Right atrium auricular region (tissue), 2 donors: ENCODE measurements around the gene ITIH2.

DNA sequence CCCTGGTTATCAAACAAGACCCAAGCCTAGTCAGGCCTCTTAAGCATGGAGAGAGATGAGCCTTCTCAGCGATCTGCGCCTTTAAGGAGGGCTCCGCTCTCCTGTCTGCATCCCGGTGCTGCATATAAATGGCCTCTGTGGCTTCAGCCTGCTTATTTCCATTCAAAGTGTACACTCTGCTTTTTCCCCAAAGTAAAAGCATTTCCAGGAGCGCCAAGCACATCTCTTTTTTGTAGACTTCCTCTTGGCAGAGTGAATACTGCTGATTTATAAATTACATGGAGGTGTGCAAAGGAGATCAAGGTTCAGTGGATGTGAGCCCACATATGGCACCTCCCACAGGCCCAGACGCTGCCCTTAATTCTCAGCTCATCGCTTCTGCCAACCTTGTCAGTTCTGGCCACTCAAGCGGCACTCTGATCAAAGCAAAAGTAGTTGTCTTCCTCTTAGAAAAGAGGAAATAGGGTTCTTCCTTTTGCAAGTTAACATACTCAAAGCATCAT lies 70.0 kb upstream of the SFMBT2 start:
- PRO-cap, result no peak
- RAMPAGE, long total RNA, 2 experiments, result no peak in any of the 2 experiments

GRCh38 chr10:7625911-7626208 lies 40.9 kb downstream of the ITIH5 start:
- PRO-cap, result no peak
- RAMPAGE, long total RNA, 2 experiments, result no peak in any of the 2 experiments

DNA sequence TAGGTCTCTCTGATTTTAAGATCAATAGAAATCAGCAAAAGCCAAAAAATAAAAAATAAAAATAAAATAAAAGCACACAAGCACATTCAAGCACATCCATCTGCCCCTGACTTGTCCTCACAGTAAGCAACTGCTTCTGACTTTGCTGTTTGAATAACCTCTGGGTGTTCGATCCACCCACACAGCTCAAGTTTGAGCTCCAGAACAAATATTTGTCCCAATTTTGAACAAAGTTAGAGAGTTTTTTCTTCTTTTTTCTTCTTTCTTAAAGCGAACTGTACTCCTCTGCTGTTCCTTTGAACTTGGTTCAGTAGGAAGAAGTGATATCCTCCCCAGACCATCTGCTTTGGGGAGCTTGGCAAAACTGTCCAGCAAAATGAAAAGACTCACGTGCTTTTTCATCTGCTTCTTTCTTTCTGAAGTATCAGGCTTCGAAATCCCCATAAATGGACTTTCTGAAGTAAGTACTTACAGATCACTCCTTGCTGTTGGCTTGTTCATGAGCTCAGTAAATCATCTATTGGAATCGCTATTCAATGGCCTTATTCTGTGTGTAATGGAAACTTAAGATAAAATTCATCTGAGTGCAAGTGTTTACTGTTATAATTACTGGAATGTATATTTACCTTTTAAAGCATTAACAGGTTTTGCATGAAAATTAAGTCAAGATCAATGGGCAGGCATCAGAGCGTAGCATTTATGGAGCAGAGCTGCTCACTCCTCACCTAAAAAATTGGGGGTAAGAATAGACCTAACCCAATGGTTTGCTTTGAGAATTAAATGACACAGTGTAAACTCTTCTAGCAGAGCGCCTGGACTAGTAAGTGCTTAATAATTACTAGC lies at the start of gene ITIH2:
TSS of gene ITIH2 (plus strand) at position 258 of the 843 bp plus-strand sequence.
- PRO-cap, result no peak
- RAMPAGE, long total RNA, 2 experiments, result no peak in any of the 2 experiments

- PRO-cap, result bidirectional peak, plus-strand start at chr10:8052103, minus-strand start at chr10:8051889
- RAMPAGE, long total RNA, 2 experiments, result no peak in any of the 2 experiments
Observed at GRCh38 chr10:8051688-8052332, 2.7 kb upstream of the GATA3 start.

- PRO-cap, result no peak
- RAMPAGE, long total RNA, 2 experiments, result no peak in any of the 2 experiments
Observed at GRCh38 chr10:8059353-8059779, 4.9 kb downstream of the GATA3 start.

DNA sequence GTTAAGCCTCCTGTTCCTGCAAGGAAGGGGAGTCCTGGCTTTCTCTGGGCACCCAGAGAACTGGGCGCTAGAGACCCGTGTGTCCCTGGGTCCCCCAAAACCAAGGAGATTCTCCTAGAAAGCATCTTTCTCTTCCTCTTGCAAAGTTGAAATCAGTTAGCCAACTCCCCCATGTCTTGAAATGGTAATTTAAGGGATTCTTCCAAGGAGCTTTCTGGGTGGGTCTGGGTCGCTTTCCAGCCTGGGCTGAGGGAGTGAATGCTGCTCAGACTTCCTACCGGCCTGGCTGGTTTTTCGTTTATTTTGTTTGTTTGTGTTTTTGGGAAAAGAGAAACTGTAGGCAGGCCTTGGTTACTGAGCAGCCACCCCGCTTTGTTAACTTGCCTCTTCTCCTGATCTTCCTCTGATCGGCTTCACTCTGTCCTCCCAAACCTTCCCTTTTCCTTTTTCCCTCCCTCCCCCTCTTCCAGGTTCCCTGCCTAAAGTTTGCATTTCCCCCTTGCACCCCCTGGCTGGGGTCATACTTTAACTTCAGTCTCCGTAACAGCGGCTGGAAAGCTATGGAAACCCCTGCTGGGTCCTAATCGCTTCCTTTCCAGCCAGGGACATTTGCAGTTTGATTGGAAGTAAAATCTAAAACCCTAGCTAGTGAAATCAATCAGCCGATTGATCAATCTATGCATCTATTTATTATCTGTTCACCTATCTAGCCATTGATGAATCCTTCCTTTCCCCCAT lies 8.5 kb downstream of the GATA3 start:
- PRO-cap, result no peak
- RAMPAGE, long total RNA, 2 experiments, result no peak in any of the 2 experiments

DNA sequence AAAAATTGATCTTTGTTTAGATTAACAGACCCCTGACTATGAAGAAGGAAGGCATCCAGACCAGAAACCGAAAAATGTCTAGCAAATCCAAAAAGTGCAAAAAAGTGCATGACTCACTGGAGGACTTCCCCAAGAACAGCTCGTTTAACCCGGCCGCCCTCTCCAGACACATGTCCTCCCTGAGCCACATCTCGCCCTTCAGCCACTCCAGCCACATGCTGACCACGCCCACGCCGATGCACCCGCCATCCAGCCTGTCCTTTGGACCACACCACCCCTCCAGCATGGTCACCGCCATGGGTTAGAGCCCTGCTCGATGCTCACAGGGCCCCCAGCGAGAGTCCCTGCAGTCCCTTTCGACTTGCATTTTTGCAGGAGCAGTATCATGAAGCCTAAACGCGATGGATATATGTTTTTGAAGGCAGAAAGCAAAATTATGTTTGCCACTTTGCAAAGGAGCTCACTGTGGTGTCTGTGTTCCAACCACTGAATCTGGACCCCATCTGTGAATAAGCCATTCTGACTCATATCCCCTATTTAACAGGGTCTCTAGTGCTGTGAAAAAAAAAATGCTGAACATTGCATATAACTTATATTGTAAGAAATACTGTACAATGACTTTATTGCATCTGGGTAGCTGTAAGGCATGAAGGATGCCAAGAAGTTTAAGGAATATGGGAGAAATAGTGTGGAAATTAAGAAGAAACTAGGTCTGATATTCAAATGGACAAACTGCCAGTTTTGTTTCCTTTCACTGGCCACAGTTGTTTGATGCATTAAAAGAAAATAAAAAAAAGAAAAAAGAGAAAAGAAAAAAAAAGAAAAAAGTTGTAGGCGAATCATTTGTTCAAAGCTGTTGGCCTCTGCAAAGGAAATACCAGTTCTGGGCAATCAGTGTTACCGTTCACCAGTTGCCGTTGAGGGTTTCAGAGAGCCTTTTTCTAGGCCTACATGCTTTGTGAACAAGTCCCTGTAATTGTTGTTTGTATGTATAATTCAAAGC lies 19.5 kb downstream of the GATA3 start:
- PRO-cap, result no peak
- RAMPAGE, long total RNA, 2 experiments, result no peak in any of the 2 experiments

DNA sequence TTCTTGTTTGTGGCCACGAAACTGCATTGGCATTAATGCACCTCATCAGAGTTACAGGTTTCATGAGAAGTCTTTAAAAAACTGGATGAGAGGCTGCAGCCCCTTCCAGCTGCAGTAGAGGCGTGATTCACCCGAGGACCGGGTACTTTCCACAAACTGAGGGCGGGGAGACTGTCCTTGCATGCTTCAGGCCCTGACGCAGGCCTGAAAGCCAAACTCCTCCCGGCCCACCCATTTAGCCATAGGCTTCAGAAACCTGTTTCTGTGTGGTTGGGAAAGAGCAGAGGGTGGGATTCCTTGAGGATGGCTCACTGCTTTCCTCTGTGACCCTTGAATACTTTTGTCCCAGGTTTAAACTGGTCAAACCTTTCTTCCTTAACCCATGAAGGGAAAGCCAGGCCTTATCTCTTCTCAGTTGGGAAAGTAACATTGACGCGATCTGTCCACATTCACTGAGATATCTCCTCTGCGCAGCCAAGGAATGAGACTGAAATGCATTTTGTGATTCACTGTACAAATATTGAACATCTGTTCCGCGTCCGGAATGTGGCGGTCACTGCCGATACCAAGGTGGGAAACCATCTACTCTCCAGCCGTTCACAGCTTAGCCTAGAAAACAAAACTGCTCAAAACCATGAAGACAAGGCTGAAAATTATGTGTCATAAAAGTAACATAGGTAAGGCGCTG lies 311.7 kb downstream of the GATA3 start:
- PRO-cap, result no peak
- RAMPAGE, long total RNA, 2 experiments, result no peak in any of the 2 experiments

- PRO-cap, result no peak
- RAMPAGE, long total RNA, 2 experiments, result no peak in any of the 2 experiments
Observed at GRCh38 chr10:8435140-8435903, 380.8 kb downstream of the GATA3 start.

DNA sequence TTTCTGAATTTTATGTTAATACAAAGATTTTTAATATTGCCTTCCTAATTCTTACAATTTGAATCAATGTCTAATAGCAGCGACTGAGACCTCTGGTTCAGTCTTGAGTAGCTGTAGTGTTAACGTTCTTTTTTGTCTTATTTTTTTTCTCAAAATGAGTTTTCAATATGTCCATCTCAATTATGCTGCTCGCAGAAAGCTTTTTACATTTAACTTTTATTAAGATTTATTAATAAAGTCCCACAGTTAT lies 1407.7 kb downstream of the GATA3 start:
- PRO-cap, result unidirectional peak, minus-strand start at position 91 of the sequence
- RAMPAGE, long total RNA, 2 experiments, result no peak in any of the 2 experiments

GRCh38 chr10:11024515-11024930 lies 6.9 kb downstream of the CELF2 start:
- PRO-cap, result unidirectional peak, minus-strand start at chr10:11024712
- RAMPAGE, long total RNA, 2 experiments, result no peak in any of the 2 experiments

DNA sequence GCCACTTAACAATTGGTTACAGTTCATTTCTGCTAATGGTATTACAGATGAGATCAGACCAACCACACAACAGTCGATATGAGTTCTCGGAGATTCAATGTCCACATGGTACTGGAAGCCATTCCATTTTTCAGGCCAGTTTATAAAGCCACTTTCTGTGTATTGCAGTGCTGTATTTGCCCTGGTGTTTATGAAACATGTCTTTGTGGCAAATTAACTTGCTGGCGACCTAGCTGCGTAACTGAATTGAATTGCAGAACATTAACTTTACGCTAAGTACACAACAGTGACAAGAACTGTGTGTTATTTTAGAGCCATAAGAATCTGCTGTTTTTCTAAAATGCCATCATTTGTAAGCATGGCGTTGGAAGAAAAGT lies 76.3 kb downstream of the CELF2 start:
- PRO-cap, result no peak
- RAMPAGE, long total RNA, 2 experiments, result no peak in any of the 2 experiments

DNA sequence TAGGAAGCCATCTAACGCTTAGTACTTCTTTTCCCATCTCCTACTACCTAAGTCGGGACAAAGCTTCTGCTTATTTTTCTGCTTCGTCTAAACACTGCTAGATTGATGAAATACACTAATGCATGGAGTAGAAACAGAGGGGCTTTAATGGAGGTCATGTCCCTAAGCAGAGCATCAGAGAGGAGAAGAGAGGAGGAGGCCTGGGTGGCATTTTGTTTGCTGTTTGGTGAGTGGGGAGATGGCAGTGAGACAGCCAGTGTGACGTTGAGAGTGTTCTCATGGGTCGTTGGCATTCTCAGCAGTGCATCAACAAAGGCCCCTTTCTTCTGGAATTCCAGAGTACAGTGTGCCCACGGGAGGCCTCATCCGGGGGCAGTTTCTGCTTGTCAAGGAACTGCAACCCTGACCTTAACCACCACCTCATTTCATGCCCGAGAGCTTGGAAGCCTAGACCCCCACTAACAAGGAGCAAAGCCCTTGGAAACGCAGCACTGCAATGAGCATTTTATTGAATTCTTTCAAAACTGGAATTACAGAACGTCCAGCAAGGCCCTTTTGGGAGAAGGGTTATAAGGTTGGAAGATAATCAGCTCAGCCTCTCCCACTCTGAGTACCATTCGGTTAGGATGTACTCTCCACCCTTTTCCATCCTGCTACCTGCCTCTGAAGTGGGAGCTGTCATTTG lies 92.9 kb downstream of the CELF2 start:
- PRO-cap, result no peak
- RAMPAGE, long total RNA, 2 experiments, result no peak in any of the 2 experiments

GRCh38 chr10:11224777-11225266 lies 207.2 kb downstream of the CELF2 start:
- PRO-cap, result bidirectional peak, plus-strand start at chr10:11224984, minus-strand start at chr10:11224958
- RAMPAGE, long total RNA, 2 experiments, result no peak in any of the 2 experiments

DNA sequence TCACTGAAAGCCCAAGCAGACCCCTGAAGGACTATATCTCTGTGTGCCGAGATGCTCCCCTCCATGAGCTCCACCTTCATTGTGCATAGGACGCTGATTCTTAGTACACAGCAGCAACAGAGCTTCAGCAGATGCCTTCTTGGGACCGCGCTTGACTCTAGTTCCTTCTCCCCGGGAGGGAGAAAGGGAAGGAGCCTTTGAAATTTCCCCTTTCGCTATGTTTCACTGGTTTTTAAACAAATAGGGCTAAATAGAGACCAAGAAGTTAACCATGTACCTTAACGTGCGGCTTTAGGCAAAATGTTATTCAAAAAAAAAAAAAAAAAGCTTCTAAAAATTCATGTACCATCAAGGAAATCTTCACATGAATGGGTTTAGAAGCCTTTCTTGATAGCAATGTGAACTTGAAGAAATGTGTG lies 225.4 kb downstream of the CELF2 start:
- PRO-cap, result no peak
- RAMPAGE, long total RNA, 2 experiments, result no peak in any of the 2 experiments

DNA sequence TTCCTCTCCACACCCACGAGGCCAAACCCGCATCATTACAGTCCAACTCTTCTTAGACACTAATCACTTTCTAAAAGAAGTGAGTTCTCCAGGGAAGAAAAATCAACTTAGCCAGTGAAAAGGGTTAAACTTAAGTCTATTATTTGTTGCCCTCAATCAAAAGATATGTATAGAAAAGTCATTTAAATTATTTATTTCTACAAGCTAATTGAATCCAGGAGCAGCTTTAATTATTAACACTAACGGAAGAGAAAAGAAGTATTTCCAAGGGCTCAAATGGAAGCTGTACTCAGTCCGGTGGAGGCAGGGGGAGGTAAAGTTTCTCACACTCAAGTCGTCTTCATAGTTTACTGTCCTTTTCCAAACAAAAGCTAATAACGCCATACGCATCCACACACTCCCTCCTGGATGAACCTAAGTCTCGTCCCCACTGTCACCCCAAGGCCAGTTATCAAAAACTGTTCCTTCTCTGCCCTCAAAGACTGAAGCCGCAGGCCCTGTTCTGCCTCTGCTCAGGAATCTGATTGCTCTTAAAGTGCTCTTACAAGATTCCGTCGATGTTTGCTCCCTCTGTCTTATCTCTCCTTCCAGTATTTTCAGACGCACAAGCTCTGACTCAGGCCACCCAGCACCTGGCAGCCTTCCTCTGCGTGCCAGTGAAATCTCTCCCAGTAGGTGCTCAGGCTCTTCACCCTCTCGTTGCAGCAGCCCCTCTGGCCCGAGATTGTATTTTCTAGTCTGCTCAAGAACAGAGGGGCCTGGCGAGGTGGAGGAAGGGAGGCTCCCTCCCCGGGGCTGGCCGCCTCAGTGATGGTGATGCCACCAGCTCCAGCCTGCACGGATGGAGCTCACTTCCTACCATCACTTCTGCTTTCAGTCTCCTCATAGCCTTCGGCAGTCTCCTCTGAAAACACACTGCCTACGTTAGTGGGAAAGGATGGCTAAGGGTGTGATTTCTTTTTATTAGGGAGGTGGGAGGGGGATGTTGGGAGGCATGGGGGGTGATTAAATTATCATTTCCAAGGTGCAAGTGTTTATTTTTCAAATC lies 276.4 kb downstream of the USP6NL start:
- PRO-cap, result no peak
- RAMPAGE, long total RNA, 2 experiments, result no peak in any of the 2 experiments

GRCh38 chr10:11611722-11612281 lies 352 bp upstream of the USP6NL start:
- PRO-cap, result bidirectional peak, plus-strand start at chr10:11611845, minus-strand start at chr10:11611568
- RAMPAGE, long total RNA, 2 experiments, result no peak in any of the 2 experiments

GRCh38 chr10:11683296-11684026 lies 58.7 kb upstream of the ECHDC3 start:
- PRO-cap, result no peak
- RAMPAGE, long total RNA, 2 experiments, result no peak in any of the 2 experiments

- PRO-cap, result no peak
- RAMPAGE, long total RNA, 2 experiments, result no peak in any of the 2 experiments
Observed at GRCh38 chr10:11744507-11744956, 2.4 kb downstream of the ECHDC3 start.

DNA sequence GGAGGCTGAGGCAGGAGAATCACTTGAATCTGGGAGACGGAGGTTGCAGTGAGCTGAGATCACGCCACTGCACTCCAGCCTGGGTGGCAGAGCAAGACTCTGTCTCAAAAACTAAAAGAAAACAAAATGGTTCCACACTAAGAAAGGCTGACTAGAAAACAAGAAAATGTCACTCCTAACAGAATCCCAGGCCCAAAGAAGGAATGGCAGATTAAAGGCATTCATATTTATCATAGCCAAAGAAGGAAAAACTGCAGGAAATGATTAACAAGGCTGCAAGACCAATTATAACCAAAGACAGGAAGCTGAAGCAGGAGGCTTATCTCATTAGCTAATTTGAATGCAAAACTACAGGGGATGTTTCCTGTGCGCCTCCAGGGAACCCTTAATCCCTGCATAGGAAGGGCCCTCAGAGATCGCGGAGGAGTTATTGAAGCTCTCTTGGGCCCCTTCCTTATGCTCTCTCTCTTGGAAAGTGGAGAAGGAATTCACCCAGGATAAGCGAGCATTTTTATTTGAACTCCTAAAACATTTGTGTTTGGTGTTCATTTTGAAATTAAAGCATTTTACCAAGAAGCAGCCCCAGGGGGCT lies 24.3 kb upstream of the PROSER2 start:
- PRO-cap, result no peak
- RAMPAGE, long total RNA, 2 experiments, result no peak in any of the 2 experiments